Camera-type eye (tissue), 1 donor: ENCODE data around the genes HTR2A and RCBTB2.

DNA sequence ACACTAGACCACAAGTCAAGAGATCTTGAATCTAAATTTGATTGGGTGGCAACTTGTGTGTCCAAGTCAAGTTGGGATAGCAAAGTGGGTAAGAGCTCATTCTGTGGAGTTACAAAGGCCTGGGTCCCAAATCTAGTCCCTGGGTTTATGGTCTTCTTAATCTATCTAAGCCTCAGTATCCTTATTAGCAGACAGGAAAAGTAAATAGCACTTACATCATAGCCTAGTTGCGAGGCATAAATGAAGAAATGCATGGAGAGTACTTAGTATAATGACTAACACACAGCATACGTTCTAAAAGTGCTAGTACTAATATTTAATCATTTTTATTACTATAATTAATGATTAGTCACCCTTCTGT lies 9.4 kb upstream of the LRRC63 start:
- RAMPAGE, long total RNA, result no peak

GRCh38 chr13:46296121-46296805 lies 84.5 kb downstream of the LRRC63 start:
- RAMPAGE, long total RNA, result no peak

DNA sequence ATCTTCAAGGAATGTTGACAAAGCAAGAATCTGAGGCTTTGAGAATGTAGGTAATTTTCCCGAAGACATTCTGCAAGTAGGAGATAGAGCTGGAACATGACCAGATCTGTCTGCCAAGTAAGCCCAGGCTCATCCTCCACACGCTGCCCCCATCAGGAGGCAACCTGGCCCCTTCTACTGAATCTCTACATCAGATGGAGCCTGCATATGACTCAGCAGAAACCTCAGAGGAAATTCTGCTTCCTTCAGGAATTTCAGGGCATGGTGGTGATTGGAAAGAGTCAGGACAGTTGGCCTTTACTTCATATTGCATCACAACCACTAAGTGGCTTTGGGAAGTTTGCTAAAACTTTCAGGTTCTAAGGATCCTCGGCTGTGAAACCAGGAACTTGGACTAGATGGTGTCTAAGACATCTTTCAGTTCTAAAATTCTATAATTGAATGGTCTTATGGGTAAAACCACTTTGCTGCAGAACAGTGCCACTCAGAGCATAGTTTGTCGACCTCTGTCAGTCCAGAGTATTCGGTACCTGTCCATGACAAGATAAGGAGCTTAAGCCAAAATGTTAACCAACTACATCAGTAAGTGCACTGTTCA lies 85.3 kb downstream of the LRRC63 start:
- RAMPAGE, long total RNA, result no peak

DNA sequence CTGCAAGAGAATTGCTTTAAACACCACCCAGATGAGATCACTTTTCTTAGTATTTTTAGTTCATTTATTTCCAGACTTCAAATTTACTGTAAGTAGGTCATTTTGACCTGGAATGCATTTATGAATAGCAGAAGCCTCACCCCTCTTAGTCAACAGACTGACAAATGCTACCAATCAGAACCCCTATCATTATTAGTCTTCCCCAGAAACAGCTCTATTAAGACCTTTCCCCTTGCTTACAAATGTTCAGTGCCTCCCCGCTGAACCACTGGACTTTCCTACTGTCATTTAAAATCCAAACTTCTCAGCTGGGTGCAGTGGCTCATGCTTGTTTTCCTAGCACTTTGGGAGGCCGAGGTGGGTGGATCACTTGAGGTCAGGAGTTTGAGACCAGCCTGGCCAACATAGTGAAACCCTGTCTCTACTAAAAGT lies 27.2 kb downstream of the RUBCNL start:
- RAMPAGE, long total RNA, result no peak

DNA sequence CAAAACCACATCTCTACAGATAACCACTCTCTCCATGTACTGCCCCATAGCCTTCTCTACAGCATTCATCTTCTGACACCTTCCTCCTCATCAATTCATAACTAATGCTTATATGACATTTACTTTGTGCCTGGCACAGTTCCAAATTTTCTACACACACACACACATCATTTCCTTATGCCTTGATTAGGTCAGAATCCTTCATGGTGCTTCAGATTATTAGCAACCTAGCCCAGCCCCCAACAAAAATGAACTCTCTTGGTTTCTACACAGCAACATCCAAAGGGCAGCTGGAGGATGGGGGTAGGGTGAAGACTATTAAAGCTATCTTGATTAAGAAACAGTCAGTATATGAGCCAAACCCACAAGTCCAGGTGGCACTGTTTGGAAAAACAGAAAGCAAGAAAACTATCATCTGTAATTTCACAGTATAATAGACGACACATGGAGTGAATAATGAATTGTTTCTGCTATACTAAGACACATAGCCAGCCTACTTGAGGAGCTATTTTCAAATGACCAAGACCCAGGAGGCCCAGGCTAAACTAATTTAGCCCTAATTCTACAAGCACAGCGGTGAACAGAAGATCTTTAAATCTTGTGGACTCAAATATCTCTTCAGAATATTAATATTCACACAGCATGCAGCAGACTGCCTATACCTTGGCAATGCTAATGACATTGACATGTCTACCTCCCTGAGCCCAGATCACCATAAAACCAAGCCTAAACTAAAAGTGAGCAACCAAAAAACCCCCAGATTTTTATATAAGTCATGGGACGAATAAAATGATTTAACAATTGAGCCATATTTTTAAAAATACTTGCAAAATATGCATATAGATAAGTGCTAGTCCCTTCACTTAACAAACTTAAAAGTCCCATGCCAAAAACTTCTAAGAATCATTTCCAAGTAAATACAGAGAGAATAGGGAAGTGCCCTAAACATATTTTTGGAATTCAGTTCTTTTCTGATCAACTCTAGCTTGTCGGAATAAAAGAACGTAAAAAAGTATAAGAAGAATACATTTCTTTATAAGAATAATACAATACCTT lies 3.4 kb downstream of the RUBCNL start:
- RAMPAGE, long total RNA, result no peak

DNA sequence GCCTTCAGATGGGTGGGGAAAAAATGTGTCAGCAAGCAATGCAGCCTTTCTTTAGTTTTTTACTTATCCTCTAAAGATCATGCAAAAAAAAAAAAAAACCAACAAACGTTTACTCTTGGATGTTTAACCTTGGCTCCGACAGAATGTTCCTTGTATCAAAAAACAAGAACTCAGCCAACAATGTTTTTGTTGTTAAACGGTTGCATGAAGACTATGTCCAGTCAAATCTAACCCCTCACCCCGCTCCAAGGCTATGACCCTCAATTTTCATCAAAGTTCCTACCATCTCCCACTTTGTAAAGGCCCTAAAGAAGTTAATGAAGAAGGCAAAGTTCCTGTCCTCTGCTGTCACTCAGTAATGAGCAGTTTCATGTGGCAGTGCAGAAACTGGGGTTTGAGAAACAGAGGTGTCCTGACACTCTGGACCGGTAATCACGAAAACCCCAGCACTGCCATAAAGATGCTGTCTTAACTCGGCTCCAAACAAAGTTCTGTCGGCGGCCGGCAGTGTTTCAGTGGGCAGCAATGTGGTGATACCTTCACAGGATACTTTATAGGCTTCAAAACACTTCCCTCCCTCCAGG lies 1.4 kb downstream of the RUBCNL start:
- RAMPAGE, long total RNA, result no peak

- RAMPAGE, long total RNA, result no peak
These were observed 64.4 kb downstream of the LRCH1 start for GRCh38 chr13:46617225-46617868.

DNA sequence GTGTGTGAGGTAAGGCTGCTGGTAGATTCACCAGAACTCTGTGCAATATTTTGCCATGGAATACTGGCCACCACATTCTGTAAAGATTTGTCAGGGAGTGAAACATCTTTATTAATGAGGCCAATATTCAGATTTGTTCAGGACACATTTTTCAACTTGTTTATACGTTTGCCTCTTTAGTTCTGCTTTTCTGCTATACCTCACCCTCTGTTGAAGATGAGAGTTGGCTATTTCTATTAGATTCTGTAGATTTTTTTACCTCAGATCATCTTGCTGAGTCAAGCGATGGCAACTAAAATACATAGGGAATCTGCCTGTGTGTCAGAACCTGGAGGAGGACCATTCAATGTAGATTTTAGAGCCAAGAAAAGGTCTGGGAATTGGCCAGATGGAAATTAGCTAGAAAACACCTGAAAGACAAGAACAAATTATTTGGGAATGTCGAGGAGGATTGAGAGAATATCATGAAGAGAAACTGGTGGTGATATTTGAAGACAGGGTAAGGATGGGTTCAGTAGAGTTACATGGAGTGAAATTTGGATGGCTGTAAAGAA lies 91.6 kb downstream of the ESD start:
- RAMPAGE, long total RNA, result no peak

GRCh38 chr13:46896635-46897264 lies at the start of gene HTR2A:
Gene HTR2A, minus strand, starts transcription at chr13:46897053.
- RAMPAGE, long total RNA, result no peak

DNA sequence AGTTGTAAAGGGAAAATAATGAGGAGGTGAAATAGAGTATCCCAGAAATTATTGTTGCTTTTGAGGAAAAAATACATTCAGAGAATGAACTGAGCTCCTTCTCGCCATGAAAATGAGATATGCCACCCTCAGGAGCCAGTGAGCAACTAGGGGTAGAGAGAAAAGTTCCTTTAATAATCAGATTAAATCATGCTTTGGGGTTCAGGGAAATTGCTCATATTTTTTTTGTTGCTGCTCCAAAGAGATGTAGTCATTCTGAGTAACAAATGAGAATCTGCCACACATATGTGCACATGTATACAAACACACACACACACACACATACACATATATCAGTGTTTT lies 411.8 kb downstream of the SUCLA2 start:
- RAMPAGE, long total RNA, result no peak

DNA sequence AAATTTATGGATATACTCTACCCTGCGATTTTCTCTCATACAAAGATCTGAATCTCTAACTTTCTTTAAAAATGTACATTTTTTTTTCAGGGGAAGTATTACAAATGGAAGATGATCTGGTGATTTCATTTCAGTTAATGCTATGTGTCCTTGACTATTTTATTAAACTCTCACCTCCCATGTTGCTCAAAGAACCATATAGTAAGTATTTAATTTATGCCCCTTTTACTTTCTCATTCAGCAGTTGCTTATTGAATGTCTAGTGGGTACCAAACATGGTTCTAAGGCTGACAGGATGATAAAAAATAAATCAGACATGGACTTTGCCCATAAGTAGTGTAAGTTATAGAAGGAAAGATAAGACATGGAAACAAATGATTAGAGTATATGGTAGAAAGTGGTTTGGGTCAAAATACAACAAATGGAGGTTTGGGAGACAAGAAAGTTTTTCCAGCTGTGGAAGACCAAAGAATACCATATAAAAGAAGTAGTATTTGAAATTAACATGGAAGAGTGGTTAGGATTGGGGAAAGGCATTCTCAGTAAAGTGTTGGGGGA lies 52.9 kb downstream of the LPAR6 start:
- RAMPAGE, long total RNA, result no peak

- RAMPAGE, long total RNA, result no peak
These were observed 9.8 kb downstream of the LPAR6 start for GRCh38 chr13:48402753-48403971.

- RAMPAGE, long total RNA, result no peak
These were observed 56.5 kb downstream of the RCBTB2 start for GRCh38 chr13:48476082-48476998.

DNA sequence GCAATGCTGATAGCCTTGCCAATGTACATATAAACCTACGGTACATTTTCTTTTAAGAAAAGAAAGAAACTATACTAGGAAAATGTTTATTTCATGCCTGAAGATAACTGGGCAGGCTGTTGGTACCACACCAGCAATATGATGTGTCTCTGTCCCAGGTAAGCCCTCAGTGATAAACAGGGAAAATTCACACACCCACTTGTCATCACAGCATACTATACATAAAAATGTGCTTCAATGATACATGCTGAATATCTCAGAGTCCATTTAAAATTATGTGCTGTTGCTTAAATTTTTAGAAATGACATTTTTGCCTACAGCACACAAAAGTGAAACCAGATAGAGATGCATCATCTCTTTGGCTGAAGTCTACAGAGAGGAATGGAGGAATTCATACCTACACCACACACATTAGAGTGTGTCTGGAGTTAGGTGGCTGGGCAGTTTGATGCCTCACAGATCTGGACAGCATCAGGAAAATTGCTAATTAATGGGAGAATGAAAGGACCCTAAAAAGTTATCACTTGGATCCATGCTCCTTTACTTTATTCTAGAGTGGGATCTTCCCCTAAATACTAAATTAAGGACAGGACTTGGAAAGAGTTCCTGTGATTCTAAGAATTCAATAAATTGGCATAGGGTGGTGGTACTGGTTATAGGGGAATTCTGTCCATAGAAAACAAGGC lies 41.5 kb downstream of the RCBTB2 start:
- RAMPAGE, long total RNA, result no peak

DNA sequence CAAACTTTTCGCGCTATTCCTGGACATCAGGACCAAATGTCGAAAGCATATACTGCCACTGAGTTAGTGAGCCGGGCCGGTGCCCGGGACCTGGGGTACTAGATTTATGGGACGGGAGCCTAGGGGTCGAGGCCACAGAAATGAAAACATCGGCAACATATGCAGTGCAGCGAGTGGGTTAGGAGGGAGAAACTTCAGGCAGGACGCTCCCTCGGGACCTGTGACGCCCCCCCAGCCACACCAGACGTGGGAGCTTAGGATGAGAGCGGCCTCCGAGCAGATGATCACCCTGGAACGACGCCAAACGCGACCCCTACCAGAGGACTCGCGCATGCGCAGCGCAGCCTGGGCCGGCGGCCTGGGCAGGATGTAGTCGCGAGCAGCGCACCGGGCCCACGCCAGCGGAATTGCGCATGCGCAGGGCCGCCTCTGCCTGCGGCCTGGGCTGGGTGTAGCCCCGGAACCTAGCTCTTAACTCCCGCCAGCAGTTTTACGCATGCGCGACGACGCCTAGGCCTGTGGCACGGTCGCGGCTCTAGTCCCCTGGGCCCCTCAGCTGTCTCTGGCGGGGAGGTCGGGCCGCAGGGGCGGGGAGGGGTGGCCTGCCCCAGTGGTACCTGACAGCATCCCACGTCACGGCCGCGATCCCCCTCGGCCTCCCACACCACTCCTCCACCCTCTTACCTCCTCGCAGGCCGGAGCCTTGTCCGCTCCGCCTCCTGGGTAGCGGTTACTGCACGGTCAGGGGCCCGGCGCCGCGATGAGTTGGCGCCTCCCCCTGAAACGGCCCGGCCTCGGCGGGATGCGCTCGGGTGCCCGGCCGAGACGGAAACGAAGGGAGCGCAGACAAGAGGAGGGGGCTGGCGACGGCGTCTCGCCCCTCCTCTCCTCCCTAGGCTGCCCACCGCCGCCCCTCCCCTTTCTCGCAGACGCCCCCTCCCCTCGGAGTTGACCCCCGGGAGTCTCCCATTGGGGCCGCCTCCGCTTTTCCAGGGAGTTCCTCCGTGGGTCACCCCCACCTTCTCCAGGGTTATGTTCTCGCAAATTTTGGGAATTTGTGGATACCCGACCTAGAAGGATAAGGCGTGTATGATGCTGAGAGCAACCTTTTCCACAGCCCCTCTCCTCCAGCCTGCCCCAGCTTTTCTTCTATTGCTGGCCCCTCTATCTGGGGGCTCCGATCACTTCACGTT lies at the start of gene RCBTB2:
RCBTB2 (minus strand) TSS at position 737 of the 1,193 bp plus-strand sequence.
- RAMPAGE, long total RNA, result no peak

DNA sequence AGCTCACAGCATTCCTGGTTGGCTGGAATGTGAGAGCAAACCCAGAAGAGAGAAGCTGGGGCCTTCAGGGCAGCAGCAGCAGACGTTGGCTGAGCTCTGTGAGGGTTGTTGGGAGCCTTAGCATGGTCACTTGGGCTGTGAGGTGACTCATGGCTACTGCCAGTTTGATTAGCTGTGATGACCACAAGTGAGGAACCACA lies 80.1 kb downstream of the CYSLTR2 start:
- RAMPAGE, long total RNA, result no peak

DNA sequence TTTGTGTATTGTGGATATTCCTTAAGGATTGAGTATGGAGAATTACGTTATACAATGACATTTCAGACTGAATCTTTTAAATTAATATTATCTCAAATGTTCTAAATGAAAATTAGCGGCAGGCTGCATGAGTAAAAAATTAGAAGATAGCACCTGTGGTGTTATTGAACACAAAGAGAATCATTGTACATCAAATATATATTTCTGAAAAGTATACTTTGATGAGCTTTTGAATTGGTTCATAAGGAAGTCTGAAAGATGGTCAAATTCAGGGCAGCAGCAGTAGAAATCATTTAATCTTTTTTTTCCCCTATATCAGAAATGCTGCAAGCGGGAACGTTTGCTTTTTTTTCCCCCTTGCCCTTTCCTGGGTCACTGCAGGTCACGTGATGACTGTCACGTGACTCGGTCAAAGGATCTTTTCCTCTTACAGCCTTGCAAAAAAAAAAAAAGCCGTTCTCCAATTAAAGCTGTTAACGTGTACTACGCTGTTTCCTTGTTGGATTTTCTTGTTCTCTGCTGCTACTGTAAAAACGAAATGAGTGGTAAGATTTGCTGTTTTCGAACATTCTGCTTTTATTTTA lies 110.2 kb upstream of the MLNR start:
- RAMPAGE, long total RNA, result no peak

DNA sequence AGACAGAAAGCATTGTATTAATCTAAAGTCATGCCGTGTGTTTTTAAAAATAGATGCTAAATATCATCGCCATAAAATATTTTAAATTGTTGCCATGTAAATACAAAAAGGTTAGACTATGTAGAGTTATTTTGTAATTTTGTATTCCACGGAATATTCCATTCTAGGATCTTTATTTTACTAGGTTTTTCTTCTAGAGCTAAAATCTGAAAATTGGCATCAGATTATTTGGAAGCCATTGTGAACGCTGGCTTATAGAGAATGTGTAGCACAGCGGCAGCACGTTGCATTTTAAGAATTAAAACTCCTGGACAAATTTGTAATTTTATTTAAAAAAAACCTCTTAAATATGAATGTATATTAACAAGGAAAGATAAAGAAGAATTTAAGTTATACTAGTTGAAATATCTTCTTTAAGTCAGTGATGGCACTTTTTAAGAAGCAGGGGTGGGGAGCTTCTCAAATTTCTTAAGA lies 109.7 kb upstream of the MLNR start:
- RAMPAGE, long total RNA, result no peak

GRCh38 chr13:49615967-49616629 lies 12.2 kb upstream of the ARL11 start:
- RAMPAGE, long total RNA, result no peak

GRCh38 chr13:49792855-49792917 lies 204 bp upstream of the KPNA3 start:
- RAMPAGE, long total RNA, result no peak